ENCODE results near the gene TCF7L2.

GRCh38 chr10:110872501-110872733 lies 689 bp downstream of the PDCD4 start:
- PRO-cap, 2 experiments, result peak in 2 of 2 experiments; most common plus-strand start chr10:110872588 (in 1); most common minus-strand start chr10:110872701 (in 1)
- RAMPAGE, long total RNA, 4 experiments, result no peak in any of the 4 experiments

GRCh38 chr10:110931702-110932607 lies 12.6 kb downstream of the SHOC2 start:
- PRO-cap, 2 experiments, result no peak in any of the 2 experiments
- RAMPAGE, long total RNA, 4 experiments, result start-site peak on the plus strand in 1 of 4 experiments, at chr10:110932006-110932110 at its widest, 9 reads per replicate

GRCh38 chr10:112261257-112261592 lies 22.0 kb upstream of the TECTB start:
- PRO-cap, 2 experiments, result no peak in any of the 2 experiments
- RAMPAGE, long total RNA, 4 experiments, result no peak in any of the 4 experiments

DNA sequence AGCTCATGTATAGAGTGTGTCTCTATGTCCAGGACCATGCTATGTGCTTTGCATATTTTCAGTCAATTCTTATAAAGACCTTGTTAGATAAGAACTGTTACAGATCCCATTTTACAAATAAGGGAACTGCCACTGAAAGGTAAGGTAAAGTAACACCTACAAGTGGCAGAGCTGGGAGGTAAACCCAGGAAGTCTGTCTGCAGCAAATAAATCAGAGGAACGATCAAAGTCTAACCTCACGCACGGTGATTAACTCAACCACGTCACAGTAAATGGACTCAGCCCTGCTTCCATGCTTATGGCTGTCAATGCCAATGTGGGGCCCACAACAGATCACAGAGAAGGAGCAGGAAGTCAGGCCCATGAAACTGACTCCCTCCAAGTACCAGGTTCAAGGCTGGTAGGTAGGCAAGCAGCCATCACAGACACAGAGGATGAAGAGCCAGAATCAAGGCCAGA lies 38.1 kb upstream of the ACSL5 start:
- PRO-cap, 2 experiments, result no peak in any of the 2 experiments
- RAMPAGE, long total RNA, 4 experiments, result no peak in any of the 4 experiments

DNA sequence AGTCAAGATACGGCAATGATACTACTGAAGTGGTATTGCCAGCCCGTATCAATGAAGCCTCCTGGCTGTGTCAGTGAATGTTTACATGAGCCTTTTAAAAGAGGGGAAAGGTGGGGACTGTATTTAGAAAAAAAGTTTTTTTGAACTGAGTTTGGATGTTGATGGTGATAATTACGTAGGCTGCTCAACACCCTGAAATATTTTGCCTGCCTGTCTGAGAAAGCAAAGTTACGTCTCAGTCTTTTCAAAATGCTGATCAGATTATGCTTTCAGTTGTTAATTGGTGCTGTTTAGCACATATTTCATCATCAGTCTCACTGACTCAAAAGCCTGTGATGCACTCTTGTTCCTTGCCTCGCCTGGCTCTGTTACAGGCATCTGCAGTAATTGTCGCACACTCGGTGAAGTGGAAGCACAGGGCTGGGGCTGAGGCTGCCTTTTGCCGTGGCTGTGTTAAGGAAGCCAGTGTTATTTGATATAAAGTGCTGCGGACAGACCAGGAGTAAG lies 157.3 kb upstream of the TCF7L2 start:
- PRO-cap, 2 experiments, result no peak in any of the 2 experiments
- RAMPAGE, long total RNA, 4 experiments, result no peak in any of the 4 experiments

GRCh38 chr10:112839792-112840479 lies 110.1 kb upstream of the TCF7L2 start:
- PRO-cap, 2 experiments, result no peak in any of the 2 experiments
- RAMPAGE, long total RNA, 4 experiments, result start-site peak on the plus strand in 1 of 4 experiments, at chr10:112839910-112840068 at its widest, 5 reads per replicate

- PRO-cap, 2 experiments, result no peak in any of the 2 experiments
- RAMPAGE, long total RNA, 4 experiments, result no peak in any of the 4 experiments
Measured at GRCh38 chr10:112912345-112913112, 37.5 kb upstream of the TCF7L2 start.

DNA sequence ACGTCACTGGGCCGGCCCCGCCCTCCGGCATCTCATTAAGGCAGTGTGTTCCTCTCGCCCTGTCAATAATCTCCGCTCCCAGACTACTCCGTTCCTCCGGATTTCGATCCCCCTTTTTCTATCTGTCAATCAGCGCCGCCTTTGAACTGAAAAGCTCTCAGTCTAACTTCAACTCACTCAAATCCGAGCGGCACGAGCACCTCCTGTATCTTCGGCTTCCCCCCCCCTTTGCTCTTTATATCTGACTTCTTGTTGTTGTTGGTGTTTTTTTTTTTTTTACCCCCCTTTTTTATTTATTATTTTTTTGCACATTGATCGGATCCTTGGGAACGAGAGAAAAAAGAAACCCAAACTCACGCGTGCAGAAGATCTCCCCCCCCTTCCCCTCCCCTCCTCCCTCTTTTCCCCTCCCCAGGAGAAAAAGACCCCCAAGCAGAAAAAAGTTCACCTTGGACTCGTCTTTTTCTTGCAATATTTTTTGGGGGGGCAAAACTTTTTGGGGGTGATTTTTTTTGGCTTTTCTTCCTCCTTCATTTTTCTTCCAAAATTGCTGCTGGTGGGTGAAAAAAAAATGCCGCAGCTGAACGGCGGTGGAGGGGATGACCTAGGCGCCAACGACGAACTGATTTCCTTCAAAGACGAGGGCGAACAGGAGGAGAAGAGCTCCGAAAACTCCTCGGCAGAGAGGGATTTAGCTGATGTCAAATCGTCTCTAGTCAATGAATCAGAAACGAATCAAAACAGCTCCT lies at the start of gene TCF7L2:
Gene TCF7L2 (plus strand): TSS at position 62 of the 749 bp plus-strand sequence.
- PRO-cap, 2 experiments, result peak in 2 of 2 experiments; most common plus-strand start position 65 of the sequence (in 2)
- RAMPAGE, long total RNA, 4 experiments, result start-site peak on the plus strand in 3 of 4 experiments, centred at positions 76 to 641 of the sequence, 17 to 118 reads per replicate

DNA sequence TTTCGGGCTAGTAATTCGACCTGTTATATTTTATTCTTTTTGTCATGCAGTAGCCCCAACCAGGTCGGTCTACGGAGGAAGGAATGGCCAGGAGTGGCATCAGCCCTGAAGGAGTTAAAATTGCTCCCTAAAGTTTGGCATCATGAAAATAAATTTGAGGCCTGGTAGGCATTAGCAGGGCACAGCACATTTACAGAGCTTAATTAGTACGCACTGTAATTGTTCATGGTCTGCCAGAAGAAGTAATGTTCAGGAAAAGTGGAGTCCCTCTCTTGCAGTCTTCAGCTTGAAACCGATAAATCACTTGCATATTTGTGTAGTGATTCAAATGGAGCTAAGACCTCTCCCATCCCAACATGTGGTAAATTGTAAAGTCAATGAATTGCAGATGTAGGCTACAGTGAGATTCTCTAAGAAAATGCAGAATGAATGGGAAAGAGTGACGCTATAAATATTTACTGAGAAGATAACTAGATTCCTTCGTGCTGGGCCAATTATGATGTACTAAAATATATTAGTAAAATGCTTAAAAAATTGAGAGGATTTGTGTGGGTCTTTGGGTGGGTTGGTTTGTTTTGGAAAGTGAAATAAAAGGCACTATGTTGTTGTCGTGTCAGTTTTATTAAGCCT lies 8.2 kb downstream of the TCF7L2 start:
- PRO-cap, 2 experiments, result no peak in any of the 2 experiments
- RAMPAGE, long total RNA, 4 experiments, result start-site peak on the plus strand in 1 of 4 experiments, centred at position 301 of the sequence, 15 reads per replicate

DNA sequence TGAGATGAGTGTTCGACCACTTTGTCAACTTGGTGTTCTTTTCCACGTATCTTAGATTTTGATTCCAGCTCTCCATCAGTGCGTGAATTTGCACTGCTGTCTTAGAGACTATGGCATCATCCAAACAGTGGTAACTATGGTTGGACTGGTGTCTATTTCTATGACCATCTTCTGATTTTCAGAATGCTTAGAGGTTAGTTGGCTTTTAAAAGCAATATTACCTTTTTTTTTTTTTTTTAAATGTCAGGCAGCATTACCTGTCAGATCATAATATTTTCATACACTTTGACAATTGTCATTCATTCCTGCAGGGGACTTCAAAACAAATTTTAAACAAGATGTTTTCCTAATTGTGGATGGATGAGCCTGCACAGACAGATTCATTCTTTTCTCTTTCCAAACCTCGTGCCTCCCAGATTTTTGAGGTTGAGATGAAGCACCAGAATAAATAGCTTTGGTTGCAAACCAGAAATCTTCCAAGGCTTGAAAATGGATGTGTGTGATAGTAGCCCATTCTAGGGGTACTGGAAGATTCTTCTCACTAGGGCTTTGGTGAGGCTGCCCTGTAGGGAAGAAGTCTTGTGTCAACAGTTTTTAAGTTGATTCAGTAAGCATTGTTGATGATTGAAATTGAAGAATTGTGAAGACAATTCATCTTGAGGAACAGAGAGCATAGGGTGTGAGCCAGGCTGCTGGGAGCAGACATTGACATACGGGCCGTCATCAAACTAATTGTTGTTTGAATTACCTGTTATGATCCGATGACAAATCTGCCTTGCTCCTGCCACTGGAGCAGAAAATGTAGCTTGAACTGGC lies 26.9 kb downstream of the TCF7L2 start:
- PRO-cap, 2 experiments, result no peak in any of the 2 experiments
- RAMPAGE, long total RNA, 4 experiments, result no peak in any of the 4 experiments

DNA sequence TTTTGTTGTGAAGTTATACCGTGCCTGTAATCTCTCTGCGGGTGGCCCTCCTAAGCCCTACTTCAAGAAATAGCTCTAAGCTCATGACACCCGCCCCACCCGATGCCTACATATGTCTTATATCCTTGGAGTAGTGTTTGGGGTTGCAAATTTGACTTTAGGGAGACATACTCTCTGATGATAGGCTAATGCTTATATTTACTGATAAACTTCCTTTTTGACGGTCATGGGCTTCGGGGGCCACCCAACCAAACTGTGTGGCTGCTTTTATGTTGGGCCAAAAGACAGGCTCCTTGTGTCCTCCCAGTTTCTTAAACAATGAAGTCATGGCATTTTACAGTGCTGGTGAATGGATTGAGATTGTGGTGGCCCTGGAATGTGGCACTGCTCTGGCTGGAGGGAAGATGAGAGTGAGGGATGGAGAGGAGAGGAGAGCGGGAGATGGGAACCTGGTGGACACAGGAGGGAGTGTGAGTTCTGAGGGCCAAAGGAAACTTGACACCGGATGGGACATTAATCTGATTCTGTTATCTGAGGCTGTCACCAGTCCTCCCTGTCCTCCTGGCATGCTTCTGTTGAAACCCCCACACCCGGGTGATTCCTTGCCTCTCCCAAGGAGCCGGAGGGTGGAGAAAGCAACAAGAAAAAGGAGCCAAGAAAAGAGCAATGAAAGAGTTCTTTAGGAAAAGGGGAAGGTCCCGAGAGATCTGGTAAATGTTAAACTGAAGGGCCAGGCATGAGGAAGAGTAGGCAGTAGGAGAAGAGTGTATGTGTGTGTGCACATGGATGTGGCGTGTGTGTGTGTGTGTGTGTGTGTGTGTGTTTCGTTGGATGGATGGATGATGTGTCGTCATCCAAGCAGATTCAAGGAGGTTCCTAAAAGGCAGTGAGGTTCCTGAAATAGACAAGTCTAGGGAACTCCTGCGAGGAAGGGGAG lies 113.3 kb downstream of the TCF7L2 start:
- PRO-cap, 2 experiments, result no peak in any of the 2 experiments
- RAMPAGE, long total RNA, 4 experiments, result start-site peak on the plus strand in 2 of 4 experiments, centred at positions 184 to 341 of the sequence, 19 to 36 reads per replicate

GRCh38 chr10:113113250-113113596 lies 163.2 kb downstream of the TCF7L2 start:
- PRO-cap, 2 experiments, result no peak in any of the 2 experiments
- RAMPAGE, long total RNA, 4 experiments, result no peak in any of the 4 experiments

GRCh38 chr10:113162920-113163377 lies 212.9 kb downstream of the TCF7L2 start:
- PRO-cap, 2 experiments, result no peak in any of the 2 experiments
- RAMPAGE, long total RNA, 4 experiments, result no peak in any of the 4 experiments

DNA sequence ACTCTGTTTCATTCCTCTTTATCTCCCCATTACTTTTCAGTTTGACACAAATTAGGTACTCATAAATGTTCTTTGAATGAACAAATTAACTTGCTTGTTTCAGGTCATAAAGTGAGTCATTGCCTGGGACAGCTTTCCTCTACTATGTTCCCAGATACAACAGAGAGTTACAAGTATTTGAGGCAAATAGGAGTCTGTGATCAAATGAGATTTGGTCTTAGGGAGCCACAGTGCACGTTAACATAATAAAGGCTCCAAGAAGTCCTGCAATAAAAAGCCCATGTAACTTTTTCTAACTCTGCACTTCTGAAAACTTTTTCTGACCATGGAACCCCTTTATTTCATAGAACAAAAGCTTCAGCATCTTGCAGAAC lies 102.4 kb upstream of the HABP2 start:
- PRO-cap, 2 experiments, result no peak in any of the 2 experiments
- RAMPAGE, long total RNA, 4 experiments, result no peak in any of the 4 experiments

- PRO-cap, 2 experiments, result no peak in any of the 2 experiments
- RAMPAGE, long total RNA, 4 experiments, result no peak in any of the 4 experiments
Measured at GRCh38 chr10:113499012-113499391, 53.9 kb upstream of the HABP2 start.

GRCh38 chr10:113592871-113593623 lies 40.2 kb downstream of the HABP2 start:
- PRO-cap, 2 experiments, result no peak in any of the 2 experiments
- RAMPAGE, long total RNA, 4 experiments, result no peak in any of the 4 experiments

DNA sequence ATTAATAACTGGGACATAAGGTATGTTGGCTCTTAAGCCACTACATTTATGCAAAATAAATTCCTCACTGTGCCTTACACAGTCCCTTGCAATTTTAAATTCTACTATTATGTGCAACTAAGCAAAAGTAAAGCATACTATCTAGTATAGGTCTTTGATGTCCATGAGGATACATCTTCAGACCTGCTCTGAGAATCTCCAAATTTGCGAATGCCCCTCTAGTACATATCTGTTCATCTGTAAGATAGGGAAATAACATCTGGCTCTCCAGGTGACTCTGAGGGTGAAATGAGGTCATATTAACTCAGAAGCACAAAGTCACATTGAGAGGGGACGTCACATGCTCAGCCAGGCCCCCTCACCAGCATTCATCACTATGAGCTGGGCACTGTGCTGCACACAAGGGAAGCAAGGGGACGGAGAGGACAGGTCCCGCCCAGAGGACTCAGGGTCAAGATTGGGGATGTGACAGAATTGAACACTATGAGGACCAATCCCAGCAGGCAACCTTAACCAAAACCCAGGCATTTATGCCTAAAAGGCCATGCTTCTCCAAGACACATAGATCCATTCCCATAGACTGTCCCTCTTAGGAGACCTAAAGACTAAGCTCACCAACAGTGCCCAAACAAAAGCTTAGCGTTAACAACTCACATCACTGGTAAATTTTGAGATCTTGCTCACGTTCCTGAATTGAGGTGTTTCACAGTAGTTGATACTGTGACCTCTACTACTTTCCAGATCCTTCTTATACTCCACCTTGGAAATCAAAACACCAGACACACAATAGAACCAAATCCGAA lies 21.4 kb downstream of the NRAP start:
- PRO-cap, 2 experiments, result no peak in any of the 2 experiments
- RAMPAGE, long total RNA, 4 experiments, result no peak in any of the 4 experiments

- PRO-cap, 2 experiments, result no peak in any of the 2 experiments
- RAMPAGE, long total RNA, 4 experiments, result no peak in any of the 4 experiments
Measured at GRCh38 chr10:113652884-113653083, 11.1 kb downstream of the NRAP start.

DNA sequence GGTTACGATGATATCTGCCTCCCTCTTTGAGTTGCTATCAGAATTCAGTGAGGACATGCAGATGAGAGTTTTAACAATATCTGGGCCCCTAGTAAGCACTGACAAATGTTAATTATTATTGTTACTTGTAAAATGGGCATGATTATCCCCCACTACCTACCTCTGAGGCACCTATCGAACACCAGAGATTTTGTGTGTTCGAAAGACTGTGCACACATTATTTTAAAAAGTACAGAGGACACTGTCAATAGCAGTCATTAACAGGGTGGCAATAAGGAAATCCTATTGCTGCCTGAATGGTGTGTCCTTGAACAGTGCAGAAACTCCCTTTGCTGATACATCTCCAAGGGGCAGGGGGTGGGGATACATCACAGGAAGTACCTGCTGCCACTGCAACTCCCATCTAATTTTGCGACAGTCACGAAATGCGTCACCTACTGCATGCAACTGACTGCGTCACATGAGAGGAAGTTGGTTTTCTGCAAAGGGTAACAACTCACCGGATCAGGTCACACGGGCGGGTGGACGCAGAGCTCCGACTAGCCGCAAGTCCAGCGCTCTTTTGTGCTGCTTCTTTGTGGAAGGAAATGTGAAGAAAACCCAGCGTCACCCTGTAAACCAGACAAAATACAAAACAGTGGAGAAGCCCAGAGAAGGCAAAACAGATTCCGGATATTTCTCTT lies 32.6 kb upstream of the PLEKHS1 start:
- PRO-cap, 2 experiments, result no peak in any of the 2 experiments
- RAMPAGE, long total RNA, 4 experiments, result no peak in any of the 4 experiments

DNA sequence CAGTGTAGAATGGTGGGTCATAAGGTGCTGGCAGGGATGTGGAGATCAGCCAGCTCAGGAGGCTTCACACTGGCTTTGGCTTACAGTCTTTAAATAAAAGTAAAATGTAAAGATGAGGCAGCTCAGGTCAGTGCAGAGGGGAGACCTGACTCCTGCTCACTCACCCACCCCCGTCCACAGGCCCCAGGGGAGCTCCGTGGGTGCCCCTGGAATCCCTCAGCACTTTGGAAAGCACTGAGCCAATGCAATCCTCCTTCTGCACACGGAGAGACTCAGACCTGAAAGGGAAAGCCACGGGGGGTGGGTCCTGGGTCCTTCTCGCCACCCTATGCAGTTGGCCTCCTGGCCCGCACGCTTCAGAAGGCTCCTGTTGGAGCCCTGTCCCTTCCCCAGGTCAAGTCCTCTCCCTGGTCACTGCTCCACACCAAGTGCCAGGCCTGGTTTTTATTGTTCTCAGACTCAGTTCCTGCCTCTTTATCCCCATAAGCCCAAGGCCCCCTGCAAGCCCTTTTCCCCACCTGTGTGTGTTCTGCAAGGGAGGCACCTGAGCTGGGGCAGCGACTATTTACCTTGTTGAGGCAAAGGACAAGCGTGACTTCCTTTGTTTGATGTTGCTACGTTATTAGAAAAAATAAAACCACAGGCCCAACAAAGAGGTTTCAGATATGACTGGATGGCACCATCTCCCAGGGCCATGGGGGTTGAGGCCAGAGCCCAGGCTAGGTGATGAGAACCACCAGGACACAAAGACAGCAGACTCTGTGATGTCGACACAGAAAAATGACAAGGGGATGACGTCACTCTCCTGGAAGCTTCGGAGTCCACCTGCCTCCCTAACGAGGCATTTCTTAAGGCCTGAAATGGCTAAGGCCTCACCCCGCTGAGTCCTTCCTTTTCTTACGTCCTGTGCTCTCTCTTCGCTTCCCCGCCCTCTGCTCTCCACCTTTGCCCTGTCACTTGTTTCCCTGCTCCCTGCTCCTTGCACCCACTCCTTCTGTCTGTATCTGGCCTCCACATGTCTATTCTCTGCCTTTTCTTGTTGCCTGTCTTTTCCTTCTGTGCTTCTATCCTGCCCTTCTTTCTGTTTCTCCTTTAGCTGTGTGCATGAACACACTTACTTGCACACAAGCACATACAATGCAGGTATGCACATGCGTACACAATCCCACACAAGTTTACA lies 83.2 kb upstream of the ADRB1 start:
- PRO-cap, 2 experiments, result no peak in any of the 2 experiments
- RAMPAGE, long total RNA, 4 experiments, result no peak in any of the 4 experiments